Subcutaneous preadipocyte (primary cell): ENCODE measurements around a stretch of chr12.

DNA sequence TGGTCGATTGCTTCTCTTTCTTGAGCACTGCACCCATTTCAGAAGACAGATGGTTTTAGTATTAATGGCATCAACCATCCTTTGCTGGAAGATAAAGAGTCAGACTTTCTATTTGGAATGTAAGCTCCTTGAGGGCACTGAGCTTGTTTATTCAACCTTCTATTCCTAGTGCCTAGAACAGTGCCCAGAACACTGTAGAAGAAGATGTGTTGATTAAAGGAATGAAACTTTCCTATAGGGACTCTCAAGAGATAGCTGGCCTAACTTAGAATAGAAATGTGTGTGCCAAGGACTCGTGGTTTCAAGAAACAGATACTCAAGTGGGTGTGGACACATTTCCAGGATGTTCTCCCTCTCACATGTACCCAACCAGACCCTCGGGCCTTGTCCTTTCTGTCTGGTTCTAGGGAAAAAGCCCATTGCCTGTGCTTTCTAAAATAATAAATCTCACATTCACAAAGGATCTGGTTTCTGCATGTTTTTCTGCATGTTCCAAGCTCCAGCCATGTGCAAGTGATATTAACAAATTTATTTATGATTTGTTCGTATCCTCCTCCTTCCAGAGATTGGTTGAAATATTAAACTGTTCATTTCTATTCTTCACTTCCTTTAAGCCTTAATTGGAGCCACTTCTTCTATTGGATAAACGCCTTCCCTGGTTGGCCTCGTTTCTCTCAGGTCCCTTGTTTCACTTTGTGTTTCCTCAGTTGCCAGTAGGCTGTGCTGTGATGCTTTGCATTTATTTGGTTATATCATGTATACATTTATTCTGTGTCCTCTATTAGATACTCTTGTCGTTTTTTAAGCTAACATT, 89.7 kb downstream of the CRADD start:
- CAGE, long polyA plus RNA = no peak

DNA sequence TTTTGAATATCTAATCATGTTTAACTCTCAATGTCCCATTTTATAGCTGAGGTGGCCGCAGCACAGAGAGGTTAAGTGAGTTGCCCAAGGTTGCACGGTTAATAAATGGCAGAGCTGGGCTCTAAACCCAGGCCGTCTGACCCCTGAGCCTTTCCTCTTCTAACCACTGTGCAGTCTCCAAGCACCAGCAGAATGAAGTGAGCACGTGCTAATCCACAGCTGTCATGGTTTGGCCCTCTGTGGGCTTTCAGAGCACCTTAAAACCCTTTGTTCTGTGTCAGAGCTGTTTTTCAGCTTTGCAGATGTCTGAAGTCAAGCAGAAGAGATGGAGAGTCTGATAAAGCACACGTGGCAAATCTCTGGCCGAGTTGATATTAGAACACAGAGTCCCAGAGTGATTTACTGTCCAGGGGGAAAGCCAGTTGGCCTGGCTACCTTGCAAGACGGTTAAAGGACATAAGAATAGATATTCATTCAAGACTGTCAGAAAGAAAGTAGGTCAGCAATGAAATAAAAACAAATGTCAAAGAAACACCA, 107.2 kb downstream of the CRADD start:
- CAGE, long polyA plus RNA = no peak

GRCh38 chr12:93789191-93789794, 112.1 kb downstream of the CRADD start:
- CAGE, long polyA plus RNA = no peak

- CAGE, long polyA plus RNA = no peak
Measured at GRCh38 chr12:93804460-93805000, 127.4 kb downstream of the CRADD start.

DNA sequence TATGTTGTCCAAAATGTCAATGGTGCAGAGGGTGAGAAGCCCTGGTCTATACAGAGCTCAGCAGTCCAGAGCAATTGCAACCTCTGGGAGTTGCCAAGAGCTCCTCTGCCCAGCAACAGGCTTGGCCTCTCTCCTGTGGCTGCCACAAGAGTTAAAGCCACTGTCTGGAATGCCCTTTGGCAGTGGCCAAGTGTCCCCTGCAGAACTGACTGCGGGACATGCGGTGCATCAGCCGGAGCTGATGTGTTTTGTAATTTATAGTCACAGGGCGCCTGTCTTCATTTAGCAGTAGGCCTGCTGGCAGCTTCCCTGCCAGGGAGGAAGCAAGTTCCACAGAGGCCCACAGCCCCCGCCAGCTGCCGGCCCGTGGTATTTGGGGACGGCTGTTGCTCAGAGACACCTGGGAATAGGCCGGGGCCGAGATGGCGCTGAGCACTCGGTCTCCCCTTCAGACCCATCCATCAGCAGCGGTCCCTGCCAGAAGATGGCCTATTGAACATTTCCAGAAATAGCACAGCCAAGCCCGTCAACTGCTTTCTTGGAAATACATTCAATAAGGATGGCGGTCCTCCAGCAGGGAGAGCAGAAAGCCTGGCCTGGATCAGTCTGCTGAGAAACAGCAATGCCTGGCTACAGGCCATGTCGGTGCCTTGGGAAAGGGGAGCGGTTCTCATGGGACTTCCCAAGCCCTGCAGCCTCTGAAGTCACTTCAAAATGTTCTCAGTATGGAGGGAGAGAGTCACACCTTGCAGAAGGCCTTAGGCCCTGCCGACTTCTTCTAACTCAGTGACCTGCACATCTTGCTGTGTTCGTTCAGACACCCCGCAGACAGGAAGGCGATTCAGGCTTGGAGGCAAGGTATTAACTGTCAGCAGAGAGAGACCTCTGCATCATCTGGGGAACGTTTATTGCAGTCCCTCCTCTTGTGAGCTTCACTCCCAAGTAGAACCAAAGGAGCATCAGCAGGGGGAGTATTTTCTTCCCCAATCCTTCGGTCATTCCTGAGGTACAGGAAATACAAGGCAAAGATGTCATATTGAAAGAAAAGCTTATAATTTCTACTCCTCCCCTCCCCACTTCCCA, 217.5 kb downstream of the CRADD start:
- CAGE, long polyA plus RNA = no peak

- CAGE, long polyA plus RNA = no peak
Measured at GRCh38 chr12:93918178-93918651, 230.2 kb upstream of the PLXNC1 start.

GRCh38 chr12:94254403-94255230, 106.2 kb downstream of the PLXNC1 start:
- CAGE, long polyA plus RNA = no peak

DNA sequence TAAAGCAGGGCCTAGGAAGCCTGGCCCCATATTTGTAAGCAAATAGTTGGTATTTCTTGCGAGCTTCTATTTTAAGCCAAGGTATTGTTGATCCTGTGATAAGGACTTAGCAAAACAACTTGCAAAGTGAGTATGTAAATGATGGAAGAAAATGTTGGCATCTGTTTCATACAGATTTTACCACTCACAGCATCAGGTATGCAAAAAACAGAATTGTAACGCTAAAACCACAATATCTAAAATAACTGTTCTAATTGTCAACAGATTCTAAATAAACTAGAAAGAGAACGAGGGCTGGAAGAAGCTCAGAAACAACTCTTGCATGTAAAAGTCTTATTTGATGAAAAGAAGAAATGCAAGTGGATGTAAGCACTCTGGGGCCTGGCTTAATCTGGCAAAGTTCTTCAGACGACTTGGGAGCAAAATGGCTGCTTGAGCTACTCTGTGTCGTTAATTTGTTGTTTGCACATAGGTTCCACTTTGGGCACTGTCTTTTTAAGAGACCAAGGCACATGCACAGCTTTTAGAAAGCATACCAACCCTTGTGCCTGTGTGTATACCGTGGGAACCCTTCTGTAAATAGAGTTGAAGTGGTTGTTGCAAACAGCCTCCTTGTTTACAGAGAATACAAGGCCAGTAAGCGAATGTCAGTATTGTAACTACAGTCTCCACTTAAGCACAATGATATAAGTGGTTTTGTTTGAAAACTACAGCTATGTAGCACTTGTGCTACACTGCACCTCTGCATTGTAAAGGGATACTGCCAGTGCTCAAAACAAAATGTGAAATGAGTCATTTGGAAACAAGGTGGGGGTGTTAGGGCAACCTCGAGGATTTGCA, 154.5 kb downstream of the CEP83 start:
- CAGE, long polyA plus RNA = no peak

GRCh38 chr12:94389737-94390270, 69.9 kb downstream of the CEP83 start:
- CAGE, long polyA plus RNA = no peak

DNA sequence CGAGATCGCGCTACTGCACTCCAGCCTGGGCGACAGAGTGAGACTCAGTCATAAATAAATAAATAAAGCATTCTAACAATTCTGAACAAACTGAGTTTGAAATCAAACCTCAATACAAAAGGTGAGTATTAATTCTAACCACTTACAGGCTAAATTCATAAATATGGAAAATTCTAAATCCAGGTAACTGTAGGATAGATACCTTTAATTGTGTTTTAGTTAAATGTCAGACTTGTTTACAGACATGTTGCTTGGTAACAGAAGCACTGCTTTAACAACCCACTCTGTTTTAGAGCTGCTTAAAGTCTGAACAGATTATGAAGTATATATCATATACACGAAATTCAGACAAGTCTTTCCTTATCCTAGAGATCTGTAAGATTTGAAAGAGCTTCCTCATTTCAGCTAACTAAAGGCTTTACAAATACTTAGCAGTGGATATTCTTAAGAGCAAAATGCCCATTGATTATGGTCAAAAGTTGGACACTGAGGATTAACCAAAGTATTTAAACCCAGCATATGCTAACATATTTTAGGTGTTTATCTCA, 907 bp downstream of the CEP83 start:
- CAGE, long polyA plus RNA = no peak

- CAGE, long polyA plus RNA = no peak
Measured at GRCh38 chr12:94510160-94510609, 50.5 kb upstream of the CEP83 start.

GRCh38 chr12:94576205-94576553, 74.2 kb downstream of the TMCC3 start:
- CAGE, long polyA plus RNA = no peak

GRCh38 chr12:94717914-94718563, 67.7 kb upstream of the TMCC3 start:
- CAGE, long polyA plus RNA = no peak

DNA sequence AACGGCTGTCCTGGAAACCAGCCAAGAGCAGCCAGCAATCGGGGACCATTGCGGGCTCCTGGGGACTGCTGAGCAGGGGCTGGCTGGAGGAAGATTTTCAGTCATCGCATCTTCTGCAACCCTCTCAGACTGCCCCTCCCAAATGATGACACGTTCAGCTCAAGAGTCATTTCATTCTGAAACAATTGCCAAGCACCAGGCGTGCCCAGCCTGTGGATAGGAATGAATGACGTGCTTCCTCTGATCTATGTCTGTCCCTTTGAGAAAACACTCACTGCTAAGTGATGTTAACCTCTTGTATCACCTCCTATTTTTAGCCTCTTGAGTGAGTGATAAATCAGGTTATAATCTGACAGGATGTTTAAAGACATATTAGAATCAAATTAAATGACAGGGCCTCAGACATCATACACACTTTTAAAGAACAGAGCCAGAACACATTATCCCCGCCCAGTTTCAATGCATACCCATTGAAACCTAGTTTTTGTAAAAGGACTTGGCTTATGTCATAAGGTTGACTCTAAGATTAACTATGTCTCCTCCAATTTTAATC, 62.0 kb downstream of the NDUFA12 start:
- CAGE, long polyA plus RNA = no peak

- CAGE, long polyA plus RNA = no peak
Measured at GRCh38 chr12:95116772-95117296, 43.4 kb upstream of the NR2C1 start.

DNA sequence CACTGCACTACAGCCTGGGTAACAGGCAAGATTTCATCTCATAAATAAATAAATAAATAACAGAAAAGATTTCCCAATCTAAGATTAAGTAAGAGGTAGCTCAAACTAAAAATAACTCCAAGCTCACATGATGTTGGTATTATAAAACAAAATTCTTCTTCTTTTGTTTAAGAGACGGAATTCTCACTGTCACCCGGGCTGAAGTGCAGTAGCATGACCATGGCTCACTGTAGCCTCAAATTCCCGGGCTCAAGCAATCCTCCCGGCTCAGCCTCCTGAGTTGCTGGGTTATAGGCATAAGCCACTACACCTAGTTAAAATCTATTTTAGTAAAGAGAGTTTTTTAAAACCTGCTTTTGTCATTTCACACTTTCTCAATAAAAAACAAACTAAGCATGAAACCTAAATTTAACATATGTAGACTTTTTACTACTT, 58.6 kb upstream of the NR2C1 start:
- CAGE, long polyA plus RNA = no peak

GRCh38 chr12:95225509-95226274, 8.1 kb downstream of the VEZT start:
- CAGE, long polyA plus RNA = no peak

- CAGE, long polyA plus RNA = no peak
Measured at GRCh38 chr12:95474528-95474891, 558 bp downstream of the METAP2 start.

GRCh38 chr12:95546200-95546995, 4.9 kb downstream of the USP44 start:
- CAGE, long polyA plus RNA = no peak

DNA sequence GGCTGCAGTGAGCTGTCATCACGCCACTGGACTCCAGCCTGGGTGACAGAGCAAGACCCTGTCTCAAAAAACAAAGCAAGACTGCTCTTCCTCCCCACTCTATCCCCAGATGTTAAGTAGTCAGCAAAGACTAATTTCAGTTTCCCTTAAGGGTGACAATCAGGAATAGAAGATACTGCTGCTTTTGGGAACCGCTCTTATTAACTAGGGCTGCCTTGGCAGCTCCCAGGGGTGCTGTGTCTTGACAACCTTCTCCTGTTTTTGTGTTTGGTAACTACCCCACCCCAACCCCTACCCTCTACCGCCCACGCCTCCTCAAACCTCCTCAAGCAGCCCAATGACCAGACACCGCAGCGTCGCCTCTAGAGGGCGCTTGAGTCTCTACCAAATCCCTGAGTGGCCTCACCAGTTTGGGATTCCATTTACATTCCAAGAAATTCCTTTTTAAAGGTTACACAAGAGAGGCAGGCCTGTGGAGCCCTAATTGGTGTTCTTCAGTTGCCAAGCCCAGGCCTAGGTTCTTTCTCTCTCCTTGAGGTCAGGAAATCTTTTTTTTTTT, 72.2 kb upstream of the USP44 start:
- CAGE, long polyA plus RNA = no peak